Cerebral cortex (tissue), 2 donors: ENCODE measurements around the gene MRFAP1.

DNA sequence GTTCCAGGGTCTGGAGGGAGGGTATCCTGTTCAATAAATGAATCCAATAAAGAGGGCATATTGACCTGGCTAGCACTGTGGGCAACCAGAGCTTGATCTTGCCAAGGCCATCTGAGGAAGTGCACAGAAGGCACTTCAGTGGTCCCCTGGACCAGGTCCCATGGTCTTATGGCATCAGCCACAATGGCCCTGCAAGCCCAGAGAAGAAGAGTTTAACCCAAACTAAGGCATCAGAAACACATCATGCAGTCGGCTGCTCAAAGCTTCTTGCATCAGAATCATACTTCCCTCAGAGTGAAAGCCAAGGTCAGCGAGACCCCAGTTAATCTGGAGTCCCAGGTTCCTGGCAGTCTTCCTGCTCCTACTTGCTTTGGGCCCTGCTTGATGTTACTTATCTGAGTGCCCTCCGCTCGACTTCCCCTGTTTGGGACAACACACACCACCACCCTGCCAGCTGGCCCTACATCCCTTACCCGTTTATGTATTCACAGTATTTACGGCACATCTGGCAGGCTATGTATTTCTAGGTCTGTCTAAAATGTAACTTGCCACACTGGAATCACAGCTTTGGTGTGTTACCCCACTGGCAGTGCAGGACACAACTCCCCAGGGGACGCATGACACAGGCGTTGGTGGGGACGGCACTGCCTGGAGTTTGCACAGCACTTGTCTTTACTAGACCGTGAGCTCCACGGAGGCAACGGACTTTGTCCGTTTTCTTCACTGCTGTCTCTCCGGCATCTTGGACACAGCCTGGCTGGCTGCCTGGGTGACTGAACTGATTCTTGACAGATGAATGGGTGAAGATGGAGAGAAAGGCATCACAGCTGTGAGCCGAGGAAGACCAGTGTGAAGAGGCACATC, 22.8 kb downstream of the CRMP1 start:
- PRO-cap, 2 experiments: no peak in any of the 2 experiments

DNA sequence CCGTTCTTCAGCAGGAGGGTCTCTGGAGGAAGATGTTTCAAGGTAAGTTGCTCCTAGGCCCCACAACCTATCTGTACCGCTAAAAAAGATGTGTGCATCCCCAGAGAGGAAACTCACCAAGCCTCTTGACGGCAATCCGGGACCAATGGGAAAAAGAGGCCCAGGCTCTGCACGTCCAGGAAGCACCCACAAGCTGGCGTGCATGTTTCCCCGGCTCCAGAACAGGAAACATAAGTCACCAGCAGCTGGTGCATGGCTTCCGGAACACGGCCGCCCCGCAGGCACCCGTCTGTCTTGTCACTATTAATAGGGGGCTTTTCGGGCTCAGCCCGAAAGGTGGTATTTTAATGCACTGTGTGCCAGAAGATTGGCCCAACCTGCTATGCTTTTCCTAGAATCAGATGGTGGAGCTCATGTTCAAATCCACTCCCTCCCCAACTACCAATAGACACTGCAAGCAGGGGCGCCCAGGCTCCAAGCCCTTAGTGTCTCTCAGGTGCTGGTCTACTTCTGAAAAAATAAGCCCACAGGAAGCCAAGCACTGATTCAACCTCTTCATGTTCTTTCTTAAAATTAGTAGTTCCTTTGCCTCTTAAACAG, 22.1 kb downstream of the CRMP1 start:
- PRO-cap, 2 experiments: no peak in any of the 2 experiments

GRCh38 chr4:5889974-5891025, 2.6 kb downstream of the CRMP1 start:
- PRO-cap, 2 experiments: peak in 1 of 2 experiments; most common plus-strand start chr4:5890317 (in 1); most common minus-strand start chr4:5890212 (in 1)

- PRO-cap, 2 experiments: no peak in any of the 2 experiments
Observed at GRCh38 chr4:6172657-6172940, 27.8 kb downstream of the JAKMIP1 start.

- PRO-cap, 2 experiments: peak in 1 of 2 experiments; most common plus-strand start chr4:6222109 (in 1); most common minus-strand start chr4:6221876 (in 1)
Observed at GRCh38 chr4:6221721-6222216, 21.4 kb upstream of the JAKMIP1 start.

GRCh38 chr4:6528757-6529561, 46.0 kb upstream of the MAN2B2 start:
- PRO-cap, 2 experiments: no peak in any of the 2 experiments

GRCh38 chr4:6640619-6641737, at the start of gene MRFAP1:
TSS of gene MRFAP1 (plus strand) at chr4:6640685.
- PRO-cap, 2 experiments: peak in 2 of 2 experiments; most common plus-strand start chr4:6640685 (in 2); most common minus-strand start chr4:6641239 (in 1)

- PRO-cap, 2 experiments: no peak in any of the 2 experiments
Observed at GRCh38 chr4:6687802-6688633, 5.7 kb upstream of the S100P start.

- PRO-cap, 2 experiments: peak in 1 of 2 experiments; most common plus-strand start chr4:6727173 (in 1); most common minus-strand start chr4:6727053 (in 1)
Observed at GRCh38 chr4:6726836-6727855, 11.2 kb downstream of the BLOC1S4 start.

DNA sequence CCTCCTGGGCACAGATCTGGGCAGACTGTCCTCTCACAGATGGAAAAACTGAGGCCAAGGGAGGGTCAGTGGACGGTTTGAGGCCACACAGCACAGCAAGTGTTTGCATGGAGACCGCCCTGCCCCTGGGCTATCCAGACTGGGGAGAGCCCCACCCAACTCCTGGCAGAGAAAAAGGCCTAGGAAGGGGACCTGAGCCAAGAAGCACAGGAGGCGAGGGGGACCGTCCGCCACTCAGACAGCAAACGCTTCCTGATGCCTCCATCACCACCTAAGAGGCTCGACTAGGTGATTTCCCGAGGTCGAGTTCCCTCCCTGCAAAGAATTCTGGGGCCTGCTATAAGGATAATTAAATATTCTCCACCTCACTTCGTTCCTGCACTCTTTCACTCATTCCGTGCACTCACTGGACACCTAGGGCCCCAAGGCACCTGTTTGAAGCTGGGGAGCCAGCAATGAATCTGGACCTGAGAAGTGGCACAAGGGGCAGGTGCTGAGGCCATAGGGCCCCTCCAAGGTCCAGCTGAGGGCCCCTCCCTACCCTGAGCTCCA, 31.9 kb downstream of the BLOC1S4 start:
- PRO-cap, 2 experiments: no peak in any of the 2 experiments

- PRO-cap, 2 experiments: peak in 1 of 2 experiments; most common plus-strand start chr4:6761792 (in 1); most common minus-strand start chr4:6761733 (in 1)
Observed at GRCh38 chr4:6761469-6762210, 20.9 kb upstream of the KIAA0232 start.

DNA sequence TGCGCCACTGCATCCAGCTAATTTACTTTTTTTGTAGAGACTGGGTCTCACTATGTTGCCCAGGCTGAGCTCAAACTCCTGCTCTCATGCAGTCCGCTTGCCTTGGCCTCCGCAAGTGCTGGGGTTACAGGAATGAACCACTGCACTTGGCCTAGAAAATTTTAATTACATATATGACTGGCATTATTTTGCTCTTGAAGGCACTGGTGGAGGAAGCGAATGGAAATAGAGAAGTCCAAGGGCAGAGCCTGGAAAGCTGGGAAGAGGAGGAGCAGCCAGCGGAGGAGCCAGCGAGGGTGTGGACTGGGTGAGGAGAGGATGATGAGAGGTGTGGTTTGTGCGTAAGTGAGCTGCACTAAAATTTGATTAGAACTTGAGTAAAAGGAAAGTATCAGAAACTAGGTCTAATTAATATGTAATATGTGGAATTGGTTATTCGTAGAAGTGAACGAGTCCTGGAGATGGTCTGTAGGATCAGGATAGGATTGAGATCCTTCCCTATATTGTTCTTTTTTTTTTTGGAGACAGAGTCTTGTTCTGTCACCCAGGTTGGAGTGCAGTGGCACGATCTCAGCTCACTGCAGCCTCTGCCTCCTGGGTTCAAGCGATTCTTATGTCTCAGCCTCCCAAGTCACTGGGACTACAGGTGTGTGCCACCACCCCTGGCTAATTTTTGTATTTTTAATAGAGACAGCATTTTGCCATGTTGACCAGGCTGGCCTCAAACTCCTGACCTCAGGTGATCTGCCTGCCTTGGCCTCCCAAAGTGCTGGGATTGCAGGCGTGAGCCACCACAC, 13.4 kb downstream of the KIAA0232 start:
- PRO-cap, 2 experiments: no peak in any of the 2 experiments

DNA sequence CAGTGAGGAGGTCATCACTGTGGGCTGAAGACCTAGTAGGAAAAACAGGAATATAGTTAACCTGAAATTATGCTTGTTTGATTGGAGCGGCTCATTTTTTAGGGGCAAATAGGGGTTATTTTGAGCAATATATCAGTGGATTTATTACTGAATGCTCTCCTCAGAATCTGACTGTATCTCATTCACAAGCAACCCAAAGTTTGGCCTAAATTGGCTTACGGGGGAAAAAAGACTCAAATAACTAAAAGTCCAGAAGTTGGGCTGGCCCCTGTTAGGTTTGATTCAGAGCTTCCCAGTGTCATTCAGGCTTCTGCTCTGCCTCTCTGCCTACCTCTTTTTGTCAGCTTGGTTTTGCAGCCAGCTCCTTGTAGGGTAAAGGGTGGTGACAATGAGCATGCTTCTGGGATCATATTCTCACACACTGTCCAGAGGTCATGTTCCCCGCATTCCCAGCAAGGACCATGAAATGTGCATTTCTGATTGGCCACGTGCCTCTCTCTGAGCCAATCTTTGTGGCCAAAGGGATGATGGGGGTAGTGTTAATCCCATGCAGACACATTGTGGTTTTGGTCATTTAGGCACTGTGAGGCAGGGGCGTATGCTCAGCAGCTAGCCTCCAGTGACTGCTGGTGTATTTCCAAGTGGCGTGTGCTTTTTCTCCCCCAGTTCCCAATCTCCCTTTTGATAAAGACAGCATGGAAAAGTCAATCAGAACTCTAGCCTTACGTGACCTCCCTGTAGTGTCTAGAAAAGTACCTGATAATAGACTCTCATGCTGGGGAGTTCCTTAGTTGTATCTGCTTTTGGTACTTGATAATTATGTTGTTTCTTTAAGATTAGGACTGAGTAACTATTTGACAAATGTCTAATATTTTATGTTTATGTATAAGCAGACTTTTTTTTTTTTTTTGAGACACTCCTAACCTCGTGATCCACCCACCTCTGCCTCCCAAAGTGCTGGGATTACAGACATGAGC, 57.6 kb downstream of the KIAA0232 start:
- PRO-cap, 2 experiments: no peak in any of the 2 experiments

DNA sequence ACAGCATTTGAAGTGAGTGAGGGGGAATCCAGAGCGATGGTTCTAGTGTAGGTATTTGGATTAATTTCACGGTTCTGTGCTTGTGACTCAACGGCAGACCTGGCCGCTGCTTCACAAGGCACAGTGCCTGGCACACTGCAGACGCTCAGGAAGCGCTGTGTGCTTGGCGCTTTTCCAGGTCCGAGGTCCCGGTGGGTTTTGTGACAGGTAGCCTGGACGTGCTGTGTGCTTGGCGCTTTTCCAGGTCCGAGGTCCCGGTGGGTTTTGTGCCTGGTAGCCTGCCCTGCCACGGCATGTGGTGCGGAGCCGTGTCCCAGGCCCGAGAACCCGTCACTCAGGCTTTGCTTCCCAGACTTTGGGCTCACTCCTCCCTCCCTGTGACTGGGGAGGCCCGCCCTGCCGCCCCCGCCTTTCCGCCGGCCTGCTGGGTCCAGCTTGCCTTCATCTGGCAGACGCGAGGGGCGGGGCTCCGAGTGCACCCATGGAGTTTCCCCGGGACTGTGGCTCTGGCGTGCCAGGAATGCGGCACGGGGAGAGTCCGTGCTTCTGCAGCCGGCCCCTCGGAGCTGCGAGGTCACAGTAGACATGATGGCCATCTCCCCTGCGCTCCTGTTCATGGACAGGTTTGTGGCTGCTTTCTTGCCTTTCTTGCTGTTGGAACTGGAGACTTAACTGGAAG, 44.2 kb downstream of the TBC1D14 start:
- PRO-cap, 2 experiments: no peak in any of the 2 experiments

DNA sequence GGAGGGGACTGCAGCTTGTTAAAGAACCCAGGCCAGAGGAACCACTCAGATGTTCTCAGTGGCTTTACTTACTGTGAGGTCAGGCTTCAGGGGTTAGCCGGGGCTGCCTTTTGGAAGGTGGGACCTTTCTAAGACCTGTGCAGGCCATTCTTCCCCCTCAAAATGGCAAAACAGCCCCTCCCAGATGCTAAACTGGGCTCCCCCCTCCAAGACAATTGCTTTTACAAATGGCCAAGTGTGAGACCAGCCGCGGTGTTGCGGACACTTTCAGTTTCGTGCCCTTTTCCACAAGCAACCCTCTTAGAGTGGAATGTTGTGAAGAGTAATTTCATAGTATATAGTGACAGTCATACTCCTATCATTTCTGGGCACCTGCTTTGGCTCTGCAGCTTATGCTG, 54.8 kb downstream of the CCDC96 start:
- PRO-cap, 2 experiments: no peak in any of the 2 experiments

- PRO-cap, 2 experiments: no peak in any of the 2 experiments
Observed at GRCh38 chr4:7155225-7156039, 36.9 kb upstream of the SORCS2 start.

- PRO-cap, 2 experiments: peak in 1 of 2 experiments; most common plus-strand start chr4:7295332 (in 1)
Observed at GRCh38 chr4:7295110-7295678, 102.9 kb downstream of the SORCS2 start.

DNA sequence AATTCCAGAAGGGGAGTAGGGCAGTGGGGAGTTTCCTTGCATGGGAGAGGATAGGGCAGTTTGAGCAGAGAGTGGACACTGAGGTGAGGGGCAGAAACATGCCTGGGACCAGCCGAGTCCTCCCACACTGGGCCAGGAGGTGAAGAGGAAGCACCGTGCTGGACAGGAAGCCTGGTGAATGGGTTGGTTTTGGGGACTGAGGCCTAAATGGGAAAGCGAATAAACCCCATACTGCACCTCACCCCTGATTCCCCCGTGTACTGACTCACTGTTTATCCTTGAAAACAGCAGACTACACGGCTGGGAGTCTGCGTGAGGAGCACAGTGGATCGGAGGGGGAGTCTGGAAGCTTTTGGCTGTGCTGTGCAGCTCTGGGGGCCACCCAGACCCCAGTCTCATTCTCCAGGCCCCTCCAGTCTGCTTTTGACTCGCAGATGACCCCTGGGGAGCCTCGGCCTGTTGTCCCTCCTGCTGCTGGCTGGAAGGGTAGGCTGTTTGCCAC, 90.1 kb downstream of the PSAPL1 start:
- PRO-cap, 2 experiments: no peak in any of the 2 experiments

DNA sequence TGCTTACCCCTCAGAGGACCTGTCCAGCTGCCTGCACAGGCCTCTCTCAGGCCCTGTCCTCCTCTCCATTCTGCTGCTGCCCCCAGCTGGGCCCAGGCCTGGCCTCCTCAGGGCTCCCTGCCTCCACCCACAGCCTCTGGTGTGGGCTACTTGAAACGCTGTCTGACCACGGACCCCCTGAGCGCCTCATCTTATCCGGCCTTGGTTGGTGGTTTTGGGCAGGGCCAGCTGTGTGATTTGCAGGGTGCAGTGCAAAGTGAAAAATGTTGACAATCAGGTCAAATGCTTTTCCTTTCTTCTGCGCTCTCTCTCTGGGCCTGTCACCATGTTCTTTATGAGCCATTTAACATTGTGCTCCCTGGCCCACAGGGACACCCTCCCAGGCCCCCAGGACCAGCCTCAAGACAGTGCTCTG, 217.9 kb upstream of the PSAPL1 start:
- PRO-cap, 2 experiments: no peak in any of the 2 experiments

DNA sequence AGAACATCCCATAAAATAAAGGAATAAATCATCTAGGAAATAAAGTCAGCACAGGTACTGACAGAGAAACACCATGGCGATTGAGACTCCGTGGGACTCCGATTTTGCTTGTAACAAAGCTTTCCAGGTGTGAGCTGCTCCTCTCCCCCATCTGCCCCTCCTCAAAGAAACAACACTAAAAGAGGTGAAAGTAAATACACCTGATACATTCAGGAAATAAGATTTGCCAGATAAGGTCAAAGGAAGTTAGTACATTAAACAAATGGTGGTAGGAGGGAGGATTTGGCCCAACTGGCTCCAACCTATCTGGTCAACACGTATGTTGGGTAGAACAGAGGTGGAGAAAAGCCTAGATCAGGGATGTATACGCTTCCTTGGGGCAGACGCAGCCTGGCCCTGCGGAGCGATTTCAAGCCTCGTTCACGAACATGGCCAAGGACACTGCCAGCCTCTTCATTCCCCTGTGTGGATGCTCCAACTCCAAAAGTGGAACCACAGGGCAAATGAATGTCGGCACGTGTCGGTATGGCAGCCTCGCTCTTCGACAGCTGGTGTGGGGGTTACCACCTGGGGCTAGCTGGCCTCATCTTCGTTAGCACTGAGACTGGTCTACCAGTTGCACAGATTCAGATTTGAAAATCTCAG, 162.5 kb downstream of the AFAP1 start:
- PRO-cap, 2 experiments: no peak in any of the 2 experiments